Colon Carcinoma Metastatic in the Lung (tissue), 2 donors: ENCODE measurements around a stretch of chr11.

DNA sequence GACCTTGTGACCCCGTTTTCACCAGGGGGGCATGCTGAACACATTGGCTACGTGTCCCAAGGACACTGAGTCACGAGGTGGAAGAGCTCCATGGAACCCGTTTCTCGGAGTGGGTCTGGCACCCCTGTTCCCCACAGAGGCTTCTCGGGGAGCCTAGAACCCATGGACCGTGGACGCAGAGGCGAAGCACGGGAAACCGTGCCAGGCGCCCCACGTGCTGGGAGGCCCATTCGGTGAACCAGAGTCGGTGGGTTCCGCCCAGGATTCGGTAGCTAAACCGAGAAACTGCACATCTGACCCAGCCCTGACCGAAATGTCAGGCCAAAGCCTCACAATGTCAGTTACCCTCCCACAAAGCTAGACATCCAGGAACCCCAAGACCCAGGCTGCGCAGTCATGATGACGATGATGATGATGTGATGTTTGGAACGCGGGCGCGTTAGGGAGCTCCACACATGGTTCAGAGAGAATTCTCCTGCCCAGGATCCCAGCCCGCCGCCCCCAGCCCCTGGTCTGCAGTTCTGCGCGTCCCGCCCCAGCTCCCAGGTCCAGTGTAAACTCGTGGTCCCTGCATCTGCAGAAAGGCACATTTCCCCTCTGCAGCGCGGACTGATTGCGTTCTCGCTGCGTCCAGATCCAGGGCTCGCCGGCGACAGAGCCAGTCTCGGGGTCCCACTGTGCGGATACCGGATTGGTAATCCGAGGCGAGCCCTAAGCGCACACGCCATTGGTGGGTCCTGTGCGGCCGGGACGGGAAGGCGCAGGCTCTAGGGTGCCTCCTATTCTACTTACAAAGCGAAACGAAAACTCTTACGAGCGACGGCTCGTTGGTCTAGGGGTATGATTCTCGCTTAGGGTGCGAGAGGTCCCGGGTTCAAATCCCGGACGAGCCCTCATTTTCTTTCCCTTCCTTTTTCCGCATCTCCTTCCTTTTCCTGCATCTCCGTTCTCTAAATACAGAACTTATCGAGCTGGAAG is 28.7 kb upstream of the WNT11 start:
- PRO-cap, 2 experiments = peak in 2 of 2 experiments; most common plus-strand start position 815 of the sequence (in 2); most common minus-strand start position 657 of the sequence (in 1)

GRCh38 chr11:76235670-76236924 is 29.8 kb upstream of the WNT11 start:
- PRO-cap, 2 experiments = peak in 1 of 2 experiments; most common plus-strand start chr11:76235973 (in 1); most common minus-strand start chr11:76235900 (in 1)

DNA sequence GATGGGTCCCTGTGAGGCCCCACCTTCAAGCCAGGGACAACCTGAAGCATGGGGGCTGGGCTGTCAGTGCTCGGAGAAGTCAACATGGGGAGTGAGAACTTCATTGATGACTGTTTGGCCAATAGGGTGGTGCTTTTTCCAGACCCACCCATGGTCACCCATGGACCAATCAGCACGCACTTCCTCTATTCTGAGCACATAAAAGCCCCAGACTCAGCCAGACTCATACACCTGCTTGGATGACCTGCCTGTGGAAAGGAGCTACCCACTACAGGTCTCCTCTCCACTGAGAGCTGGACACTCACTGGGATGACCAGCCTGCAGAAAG is 44.2 kb upstream of the WNT11 start:
- PRO-cap, 2 experiments = no peak in any of the 2 experiments

DNA sequence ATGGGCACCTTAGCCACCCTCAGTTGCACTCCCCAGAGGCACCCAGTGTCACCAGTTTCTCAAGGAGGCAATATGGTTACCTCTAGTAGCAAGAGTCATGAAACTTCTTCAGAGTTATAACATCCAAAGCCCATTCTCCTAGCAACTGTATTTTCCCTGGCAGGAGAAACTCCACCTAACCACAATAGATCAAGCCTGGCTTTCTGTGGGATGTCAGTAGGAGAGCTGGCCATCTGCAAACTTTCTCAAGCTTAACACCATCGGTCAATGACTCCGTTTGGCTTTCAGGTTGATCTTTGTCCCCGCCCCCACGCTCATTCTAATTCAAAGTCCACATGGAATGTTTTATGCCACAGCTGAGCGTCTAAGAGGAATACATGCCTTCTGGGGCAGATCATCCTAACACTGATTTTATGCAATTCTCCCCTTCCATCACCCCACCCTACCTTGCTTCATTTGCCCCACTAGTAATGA is 4.7 kb downstream of the GVQW3 start:
- PRO-cap, 2 experiments = no peak in any of the 2 experiments

GRCh38 chr11:76700102-76700838 is 29.7 kb upstream of the LRRC32 start:
- PRO-cap, 2 experiments = no peak in any of the 2 experiments

GRCh38 chr11:77049053-77049438 is 14.8 kb downstream of the B3GNT6 start:
- PRO-cap, 2 experiments = no peak in any of the 2 experiments

DNA sequence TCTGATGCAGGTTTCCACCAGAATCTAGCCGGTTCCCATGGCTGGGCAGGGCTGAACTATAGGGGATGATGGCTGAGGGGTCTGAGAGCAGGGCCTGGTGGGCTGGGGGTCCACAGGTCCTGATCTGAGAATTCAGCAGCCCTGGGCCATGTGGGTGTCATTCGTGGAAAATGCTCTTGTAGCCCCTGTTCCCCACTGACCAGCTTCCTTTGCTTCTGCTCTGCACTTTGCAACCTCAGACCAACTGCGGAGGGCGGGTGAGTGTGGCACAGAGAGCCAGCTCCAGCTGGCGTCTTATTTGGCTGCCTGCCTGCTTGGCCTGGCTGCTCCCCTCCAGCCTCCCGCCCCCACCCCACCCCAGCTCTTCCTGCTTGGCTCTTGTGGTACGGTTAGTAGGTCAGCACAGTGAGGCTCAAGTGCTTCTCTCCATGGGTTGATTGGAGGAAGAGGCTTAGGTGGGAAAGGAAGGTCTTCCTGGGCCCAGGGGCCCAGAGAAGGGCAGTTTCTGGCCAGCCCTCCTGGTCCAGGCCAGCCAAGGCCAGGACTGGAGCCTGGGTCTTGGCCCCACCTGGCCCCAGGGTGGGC is 26.3 kb downstream of the MYO7A start:
- PRO-cap, 2 experiments = no peak in any of the 2 experiments

- PRO-cap, 2 experiments = no peak in any of the 2 experiments
Measured at GRCh38 chr11:77174254-77174672, 46.2 kb downstream of the MYO7A start.

- PRO-cap, 2 experiments = peak in 1 of 2 experiments; most common plus-strand start chr11:77412059 (in 1); most common minus-strand start chr11:77411952 (in 1)
Measured at GRCh38 chr11:77411645-77412319, 62.1 kb downstream of the PAK1 start.

- PRO-cap, 2 experiments = no peak in any of the 2 experiments
Measured at GRCh38 chr11:77472788-77473084, 1.2 kb downstream of the PAK1 start.

GRCh38 chr11:77588772-77589310 is 912 bp upstream of the AQP11 start:
- PRO-cap, 2 experiments = no peak in any of the 2 experiments

DNA sequence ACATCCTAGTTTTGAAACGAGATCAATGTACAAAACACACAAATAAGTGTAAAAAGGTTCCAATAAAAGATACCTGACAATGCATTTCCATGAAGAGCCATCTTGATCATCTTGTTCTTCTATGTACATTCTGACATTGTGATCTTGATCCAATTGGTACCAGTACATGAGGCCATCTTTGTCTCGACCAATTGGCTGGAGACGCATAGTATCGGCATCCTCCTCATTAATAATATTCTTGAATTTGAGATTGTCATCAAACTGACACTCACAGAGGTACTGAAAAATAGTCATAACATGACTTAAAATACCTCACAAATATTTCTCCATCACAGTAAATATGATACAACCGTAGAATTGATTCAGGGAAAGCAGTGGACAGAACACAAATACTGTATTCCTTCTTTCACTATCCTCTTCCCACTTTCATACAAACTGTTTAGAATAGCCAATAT is 79.8 kb downstream of the RSF1 start:
- PRO-cap, 2 experiments = no peak in any of the 2 experiments

- PRO-cap, 2 experiments = no peak in any of the 2 experiments
Measured at GRCh38 chr11:77918612-77919059, 75.8 kb downstream of the INTS4 start.

GRCh38 chr11:78072850-78073146 is 6.9 kb downstream of the NDUFC2 start:
- PRO-cap, 2 experiments = no peak in any of the 2 experiments

DNA sequence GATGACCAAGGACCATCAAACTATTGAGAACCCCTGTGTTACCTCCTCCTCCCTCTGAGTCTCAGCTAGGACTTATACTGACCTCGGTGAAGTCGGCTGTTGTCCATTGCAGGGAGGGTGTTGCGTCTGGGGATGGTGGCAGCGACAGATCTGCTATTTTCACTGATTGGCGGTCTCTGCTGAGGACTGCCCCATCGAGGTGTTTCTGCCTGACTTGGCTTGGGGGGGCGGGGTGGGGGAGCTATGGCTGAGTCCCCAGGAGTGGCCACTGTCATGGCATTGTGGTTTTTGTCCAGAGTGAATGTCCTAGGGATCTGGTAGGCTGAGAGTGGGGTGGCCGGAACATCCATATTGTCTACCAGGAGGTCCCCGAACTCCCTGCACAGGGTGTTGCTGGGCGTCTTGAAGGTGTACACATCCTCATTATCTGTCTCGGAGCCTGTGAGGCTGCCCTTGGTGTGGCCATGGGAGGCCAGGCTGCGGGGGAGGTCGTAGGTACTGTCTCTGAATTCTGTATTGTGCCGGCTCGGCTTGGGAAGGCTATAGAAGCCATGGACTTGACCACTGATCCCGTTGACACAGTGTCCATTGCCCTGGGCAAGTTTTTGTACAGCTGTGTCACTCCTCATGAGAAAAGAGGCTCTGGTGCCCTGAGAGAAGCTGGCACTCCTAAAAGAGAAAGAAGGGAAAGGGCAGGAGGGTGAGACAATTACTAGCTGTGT is 37.8 kb downstream of the USP35 start:
- PRO-cap, 2 experiments = no peak in any of the 2 experiments

DNA sequence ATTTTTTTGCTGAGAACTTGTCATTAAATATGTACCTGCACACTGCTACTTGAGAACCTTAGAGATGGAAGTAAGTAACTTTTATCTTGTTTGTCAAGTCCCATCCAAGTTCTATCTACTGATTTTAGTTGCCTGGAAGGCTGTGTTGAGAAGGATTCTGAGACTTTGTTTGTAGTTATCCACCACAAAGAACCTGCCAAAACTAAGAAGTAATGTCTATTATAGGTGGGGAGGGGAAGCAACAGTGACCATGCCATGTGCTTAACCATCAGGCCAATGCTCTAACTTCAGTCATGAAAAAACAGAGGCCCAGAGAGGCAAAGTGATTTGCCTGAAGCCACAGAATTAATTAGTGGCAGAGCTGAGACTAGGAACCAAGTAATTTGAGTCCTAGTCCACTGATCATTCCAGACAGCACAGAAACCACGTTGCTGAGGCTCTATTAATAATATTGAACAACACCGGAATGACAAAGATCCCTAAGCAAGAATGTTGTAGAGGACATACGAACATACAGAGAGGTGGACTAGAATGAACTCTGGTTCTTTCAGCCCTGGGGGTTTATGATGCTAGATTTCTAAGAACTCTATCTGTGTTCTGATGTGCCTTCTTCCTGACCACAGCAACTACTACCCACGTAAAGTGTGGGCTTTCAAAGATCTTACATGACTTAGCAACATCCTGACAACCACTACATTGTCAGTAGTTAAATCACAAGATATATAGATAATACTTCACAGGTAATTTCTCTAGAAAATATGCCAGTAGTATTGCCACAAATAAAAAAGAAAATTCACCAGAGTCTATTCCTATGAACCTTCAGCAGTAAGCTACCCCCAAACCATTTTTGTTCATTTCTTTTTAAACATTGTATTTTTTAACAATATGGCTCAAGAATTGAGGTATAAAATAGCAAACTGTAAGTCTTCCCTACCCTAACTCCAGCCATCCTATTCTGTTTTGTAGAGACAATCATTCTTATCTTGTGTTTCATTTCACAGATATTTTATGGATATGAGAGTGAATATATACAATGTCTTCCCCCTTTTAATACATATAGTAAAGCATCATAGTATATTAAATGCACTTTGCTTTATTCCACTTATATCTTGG is 92.2 kb downstream of the GAB2 start:
- PRO-cap, 2 experiments = no peak in any of the 2 experiments

DNA sequence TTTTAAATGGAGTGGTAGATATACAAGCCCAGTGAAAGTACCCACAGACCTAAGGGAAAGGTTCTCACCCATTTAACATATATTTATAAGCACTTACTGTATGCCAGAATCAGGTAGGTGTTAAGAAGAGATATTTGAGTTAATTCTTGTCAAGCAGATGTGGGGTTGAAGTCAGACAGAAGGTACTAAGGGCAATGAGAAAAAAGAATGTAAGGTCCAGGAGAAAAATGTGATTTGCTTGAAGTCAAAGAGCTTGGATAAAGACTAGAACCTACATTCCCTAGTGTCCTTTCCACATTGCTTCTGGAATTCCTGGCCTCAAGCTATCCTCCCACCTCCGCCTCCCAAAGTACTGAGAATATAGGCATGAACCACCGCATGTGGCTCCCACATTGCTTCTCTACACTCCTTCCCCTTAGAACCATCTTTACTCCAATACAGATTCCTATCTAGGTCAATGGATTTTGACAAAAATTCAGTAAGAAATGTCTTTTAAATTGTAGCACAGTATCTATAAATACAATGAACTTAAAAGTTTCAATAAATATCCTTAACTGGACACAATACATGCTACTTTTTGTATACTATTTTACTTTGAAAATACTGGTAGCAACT is 53.6 kb downstream of the GAB2 start:
- PRO-cap, 2 experiments = no peak in any of the 2 experiments

DNA sequence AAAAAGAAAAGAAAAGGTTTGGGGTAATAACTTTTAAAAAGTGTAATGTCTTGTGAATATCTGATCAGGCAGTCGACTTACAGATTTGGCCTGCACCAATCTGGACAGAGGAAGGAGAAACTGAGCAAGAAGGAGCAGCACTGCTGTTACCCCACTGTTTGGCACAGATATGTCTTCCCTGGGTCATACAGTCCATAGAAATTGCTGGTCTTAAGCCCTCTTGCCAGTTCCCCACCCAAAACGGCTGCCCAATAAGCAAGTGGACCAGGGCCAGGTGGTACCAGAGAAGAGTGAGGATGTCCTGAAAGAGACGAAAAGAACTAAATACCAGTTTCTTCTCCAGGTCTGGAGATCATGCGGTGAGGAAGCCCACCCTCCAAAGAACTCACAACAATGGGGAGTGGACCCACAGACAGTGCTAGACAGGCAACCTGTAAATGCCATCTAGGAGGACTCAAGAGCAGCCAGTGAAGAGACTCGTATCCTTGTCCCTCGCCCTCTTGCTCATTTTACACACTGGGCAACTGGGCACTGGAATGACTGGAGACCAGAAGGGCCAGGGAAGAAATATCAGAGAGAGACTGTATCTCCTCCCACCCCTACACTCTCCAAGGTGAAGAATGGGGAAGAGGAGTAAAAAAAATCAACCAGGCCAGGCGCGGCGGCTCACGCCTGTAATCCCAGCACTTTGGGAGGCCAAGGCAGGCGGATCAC is 22.9 kb downstream of the GAB2 start:
- PRO-cap, 2 experiments = no peak in any of the 2 experiments

DNA sequence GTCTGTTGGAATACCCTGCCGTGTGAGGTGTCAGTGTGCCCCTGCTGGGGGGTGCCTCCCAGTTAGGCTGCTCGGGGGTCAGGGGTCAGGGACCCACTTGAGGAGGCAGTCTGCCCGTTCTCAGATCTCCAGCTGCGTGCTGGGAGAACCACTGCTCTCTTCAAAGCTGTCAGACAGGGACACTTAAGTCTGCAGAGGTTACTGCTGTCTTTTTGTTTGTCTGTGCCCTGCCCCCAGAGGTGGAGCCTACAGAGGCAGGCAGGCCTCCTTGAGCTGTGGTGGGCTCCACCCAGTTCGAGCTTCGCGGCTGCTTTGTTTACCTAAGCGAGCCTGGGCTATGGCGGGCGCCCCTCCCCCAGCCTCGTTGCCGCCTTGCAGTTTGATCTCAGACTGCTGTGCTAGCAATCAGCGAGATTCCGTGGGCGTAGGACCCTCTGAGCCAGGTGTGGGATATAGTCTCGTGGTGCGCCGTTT is 108.4 kb upstream of the NARS2 start:
- PRO-cap, 2 experiments = no peak in any of the 2 experiments

GRCh38 chr11:79438527-79439181 is 2.2 kb downstream of the TENM4 start:
- PRO-cap, 2 experiments = no peak in any of the 2 experiments